Aorta (tissue), 1 donor: ENCODE results near the genes RNF130 and CNOT6.

- PRO-cap, result no peak
Measured at GRCh38 chr5:179175111-179175890, 115.1 kb downstream of the ZNF354C start.

DNA sequence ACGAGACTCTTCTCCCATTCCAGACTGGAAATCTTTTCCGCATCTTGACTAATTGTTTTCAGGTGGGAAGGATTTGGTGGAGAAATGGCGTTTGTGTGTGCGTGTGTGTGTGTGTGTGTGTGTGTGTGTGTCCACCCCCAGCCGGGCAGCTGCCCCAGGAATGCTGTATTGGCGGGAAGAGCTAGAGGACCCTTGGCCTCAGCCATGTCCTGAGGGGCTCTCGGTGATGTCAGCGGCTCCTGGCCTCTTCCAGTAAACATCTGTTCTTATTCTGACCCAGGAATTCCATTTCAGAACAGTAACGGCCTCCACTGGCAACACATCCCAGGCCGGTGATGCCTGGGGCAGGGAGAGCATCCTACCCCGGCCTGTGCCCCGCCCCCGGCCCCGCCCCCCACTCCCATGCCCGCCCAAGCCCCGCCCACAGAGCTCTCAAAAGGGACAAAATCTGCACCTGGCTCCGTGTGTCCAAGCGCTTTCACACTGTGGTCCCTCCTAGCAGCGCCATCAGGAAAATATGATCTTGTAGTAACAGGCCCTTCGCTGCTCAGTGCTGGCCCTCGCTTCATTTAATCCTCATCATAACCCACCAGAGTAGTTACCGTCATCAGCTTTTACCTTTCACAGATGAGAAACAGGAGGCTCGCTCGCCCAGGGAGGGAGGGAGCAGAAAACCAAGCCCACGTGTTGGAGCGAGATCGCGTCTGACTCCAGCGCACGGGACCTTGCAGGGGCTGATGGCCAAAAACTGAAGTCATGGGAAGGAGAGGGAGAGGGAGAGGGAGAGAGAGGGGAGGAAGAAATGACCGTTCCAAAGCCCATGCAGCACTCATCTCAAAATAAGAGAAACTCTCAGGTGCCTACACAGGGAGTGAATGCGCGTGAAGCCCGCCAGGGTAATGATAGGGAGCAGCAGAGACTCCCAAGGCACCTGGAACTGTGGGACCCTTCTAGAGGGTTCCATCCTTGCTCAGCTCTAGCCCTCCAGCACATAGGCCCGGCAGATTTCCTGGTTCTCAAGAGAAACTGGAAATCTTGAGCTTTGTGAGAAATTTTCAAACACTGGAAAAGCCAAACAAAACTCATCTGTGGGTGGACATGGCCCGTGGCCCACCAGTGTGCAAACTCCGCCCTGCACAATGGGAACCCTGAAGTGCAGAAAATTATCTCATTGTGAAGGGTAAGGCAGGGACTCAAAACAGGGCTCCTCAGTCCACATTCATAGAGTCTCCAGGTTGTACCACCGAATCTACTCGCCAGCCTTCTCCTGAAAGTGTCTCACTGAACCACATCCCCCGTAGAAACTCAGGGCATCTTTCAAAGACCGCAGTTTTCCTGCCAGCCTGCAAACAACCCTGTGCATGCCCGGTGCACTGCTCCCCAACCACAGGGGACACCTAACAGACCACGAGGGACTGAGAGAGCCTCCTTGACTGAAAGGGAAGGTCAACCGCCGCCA lies 18.6 kb downstream of the ADAMTS2 start:
- PRO-cap, result no peak

- PRO-cap, result no peak
Measured at GRCh38 chr5:179574996-179575615, 24.8 kb downstream of the RUFY1 start.

DNA sequence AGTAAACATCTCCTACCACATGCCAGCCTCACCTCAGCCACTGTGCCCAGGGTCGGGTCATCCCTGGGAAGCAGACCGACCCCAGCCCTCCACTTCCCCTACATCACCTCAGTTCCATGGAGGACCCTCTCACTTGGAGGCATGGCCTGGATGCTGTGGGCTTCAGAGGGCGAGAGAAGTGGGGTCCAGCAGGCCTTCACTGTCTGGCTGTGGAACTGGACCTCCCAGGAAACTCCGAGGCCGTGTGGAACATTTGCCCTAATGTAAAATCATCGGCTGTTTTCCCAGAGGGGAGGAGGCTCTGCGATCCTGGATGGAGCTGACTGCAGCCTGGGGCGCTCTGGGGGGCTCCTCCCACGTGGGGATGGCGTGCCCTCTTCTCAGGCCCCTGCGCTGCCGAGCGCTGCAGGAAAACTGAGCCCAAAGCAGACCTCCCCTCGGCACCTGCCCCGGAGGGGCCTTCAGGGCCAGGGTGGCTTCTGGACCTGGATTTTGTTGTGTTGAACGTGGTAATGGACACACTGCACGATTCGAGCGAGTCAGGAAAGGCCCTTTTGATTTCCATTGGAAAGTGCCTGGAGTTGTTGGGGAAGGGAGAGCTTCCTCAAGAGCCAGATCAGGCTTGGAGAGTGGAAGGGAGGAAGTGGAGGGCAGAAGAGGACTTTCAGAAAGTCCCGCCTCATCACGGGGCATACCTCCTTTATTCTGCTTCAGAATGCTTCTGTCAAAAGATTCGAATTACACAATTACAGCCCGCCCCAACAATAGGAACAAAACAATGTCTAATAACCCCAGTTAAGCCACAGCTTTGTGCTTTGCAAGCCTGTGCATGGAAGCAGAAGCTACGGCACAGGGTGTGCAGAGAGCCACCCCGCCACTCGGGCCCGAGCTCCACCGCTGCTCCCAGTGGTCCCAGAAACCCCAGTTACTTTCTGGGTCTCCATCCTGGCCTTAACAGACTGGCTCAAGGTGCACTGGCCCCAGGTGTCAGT lies 23.8 kb downstream of the HNRNPH1 start:
- PRO-cap, result no peak

- PRO-cap, result no peak
Measured at GRCh38 chr5:179610187-179611294, 12.9 kb downstream of the HNRNPH1 start.

DNA sequence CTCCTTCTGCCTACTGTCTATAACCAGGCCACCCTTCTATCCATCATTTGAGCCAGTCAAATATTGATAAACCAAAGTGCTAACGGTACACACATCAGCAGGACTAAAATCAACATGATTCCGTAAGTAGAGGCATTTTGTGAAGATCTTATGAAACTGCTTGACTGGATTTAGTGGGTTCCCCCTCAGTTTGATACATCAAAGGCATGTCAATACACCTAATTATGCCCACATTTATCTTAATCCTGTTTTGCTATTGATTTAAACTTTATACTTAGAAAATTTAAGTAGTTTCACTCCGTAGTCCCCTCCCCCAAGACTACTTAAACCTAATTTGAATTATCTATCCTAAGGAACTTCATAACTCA lies 7.1 kb downstream of the HNRNPH1 start:
- PRO-cap, result no peak

DNA sequence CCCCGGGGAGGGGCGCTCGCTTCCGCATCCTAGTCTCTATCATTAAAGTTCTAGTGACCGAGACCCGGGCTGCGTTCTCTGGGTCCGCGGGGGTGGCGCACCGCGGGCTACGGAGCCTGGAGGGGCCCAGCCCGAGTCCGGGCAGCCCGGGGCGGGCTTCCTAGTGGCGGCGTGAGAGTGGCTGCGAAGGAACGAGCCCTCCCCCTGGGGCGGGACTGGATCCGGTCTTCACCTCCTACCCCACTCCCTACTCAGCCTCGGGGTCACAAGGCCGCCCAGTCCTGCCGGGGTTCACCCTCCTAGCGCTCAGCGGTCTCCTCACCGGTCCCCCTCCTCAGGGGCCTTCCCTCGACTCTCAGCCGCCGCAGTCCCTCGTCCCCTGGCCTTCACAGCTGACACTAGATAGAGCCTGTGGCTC lies 2.7 kb downstream of the LTC4S start:
- PRO-cap, result bidirectional peak, plus-strand start at position 266 of the sequence, minus-strand start at position 77 of the sequence

DNA sequence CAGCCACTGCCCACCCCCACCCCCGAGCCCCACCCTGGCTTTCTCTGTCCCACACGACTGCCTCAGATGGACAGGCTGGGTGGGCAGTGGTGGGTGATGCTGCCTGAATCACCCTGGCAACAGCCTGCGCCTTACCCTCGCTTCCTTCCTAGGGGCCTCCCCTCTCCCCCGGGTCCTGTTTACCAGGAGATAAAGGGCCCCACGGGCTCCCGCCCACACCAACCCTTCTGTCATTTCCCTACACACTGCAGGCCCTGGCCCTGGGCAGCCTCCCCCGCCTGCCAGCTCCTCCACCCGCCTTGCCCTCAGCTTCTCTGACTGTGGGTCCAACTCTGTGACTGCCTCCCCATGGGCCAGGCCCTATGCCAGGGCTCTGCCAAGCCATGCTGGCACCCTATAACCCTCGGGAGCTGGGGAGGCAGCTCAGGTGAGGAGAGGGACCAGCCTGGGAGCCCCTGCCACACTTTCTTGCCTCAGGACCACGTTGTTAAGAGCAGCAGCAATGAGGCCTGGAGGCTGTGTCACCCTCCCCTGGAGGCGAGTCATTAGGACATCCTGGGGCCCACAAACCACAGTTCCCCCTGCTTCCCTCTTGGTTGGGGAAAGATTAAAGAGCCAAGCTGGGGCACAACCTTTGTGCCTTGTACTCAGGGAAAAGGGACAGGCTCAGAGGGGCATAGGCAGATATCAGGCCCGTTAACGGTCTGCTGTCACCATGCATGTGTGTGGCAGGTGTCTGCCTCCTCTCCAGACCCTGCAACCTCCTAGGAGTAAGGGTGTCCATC lies 2.9 kb downstream of the MGAT4B start:
- PRO-cap, result no peak

GRCh38 chr5:179817935-179818475 lies 2.7 kb upstream of the SQSTM1 start:
- PRO-cap, result no peak

- PRO-cap, result no peak
Measured at GRCh38 chr5:179822714-179823273, 2.1 kb downstream of the SQSTM1 start.

DNA sequence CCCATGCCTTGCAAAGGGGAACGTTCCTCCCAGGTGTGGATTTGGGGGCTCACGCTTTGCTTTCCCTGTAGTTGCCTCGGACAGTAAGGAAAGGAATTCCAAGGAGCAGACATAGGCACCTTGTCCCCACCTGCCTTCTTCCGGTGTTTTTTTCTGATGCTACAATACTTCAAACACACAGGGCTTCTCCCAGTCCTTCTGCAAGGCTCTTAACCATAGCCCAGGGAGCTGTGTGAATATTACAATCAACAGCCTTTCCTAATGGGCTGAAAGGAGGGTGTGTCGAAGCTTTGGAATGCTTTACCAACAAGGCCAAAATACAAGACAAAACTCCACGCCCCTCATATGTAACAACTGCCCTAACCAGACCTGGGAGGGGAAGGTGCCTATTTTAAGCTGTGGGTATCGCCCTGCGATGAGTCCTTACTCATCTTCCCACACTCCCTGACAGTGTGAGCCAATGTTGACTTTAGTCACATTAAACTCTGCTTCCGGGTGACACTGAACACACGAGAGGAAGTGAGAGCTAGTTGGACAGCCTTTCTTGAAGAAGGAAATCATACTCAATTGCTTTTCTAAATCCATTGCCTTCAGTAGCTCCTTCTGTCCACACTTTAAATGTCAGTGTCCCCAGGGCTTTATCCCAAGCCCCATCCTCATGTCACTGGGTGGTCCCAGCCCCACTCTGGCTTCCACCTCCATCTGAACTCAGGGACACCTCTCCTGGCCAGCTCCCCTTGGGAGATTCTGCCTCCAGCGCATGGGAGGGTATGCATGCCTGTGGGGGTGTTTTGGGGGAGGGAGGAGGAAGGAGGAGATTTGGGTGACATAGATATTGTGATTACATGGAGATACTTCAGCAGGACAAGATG lies 6.4 kb upstream of the TBC1D9B start:
- PRO-cap, result no peak

DNA sequence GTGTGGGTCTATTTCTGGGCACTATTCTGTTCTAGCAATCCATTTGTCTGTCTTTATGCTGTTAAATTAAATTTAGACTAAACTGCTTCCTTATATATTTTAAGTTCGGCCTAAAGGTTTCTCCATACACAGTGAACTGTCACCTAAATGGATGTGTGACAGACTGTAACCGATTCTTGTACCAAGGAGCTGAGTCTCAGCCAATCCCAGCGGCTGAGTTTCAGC lies 15.6 kb upstream of the TBC1D9B start:
- PRO-cap, result no peak

GRCh38 chr5:180041460-180041820 lies 30.1 kb downstream of the RNF130 start:
- PRO-cap, result no peak

- PRO-cap, result bidirectional peak, plus-strand start at chr5:180071811, minus-strand start at chr5:180071728; bidirectional peak, plus-strand start at chr5:180072029, minus-strand start at chr5:180072013; unidirectional peak, minus-strand start at chr5:180072094; unidirectional peak, minus-strand start at chr5:180072161
Measured at GRCh38 chr5:180071245-180072390, at the start of gene RNF130. RNF130 (minus strand) TSS chr5:180071759.

- PRO-cap, result no peak
Measured at GRCh38 chr5:180208184-180208632, 803 bp downstream of the RASGEF1C start.

- PRO-cap, result no peak
Measured at GRCh38 chr5:180210061-180210701, 1.2 kb upstream of the RASGEF1C start.

DNA sequence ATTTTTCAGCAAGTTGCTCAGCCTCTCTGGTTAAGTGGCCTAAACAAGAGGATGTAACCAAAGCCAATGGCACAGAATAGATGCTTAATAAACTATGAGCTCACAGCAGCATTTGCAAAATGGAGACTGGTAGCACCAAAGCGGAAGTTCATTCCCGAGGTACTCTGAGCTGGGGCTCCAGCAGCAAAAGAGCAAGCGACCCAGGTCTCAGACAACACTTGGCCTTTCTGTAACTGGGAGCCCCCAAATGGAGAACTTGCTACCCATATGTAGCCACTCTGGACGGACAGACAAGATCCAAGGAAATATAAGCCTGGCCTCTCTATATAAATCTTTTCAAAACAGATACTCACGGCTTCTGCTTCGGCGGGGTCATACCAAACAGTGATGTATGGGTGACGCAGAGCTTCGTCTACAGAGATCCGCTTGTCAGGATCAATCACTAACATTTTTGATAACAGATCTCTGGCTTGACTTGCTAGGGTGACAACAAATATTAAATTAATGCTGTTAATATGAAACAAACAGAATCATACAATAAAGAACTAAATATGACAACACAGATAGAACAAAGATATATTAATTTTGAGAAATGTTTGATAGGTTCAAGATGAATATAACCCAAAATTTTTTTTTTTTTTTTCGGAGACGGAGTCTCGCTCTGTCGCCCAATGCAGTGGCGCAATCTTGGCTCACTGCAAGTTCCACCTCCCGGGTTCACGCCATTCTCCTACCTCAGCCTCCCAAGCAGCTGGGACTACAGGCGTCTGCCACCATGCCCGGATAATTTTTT lies 31.9 kb upstream of the RASGEF1C start:
- PRO-cap, result no peak

GRCh38 chr5:180242457-180243430 lies 33.7 kb upstream of the RASGEF1C start:
- PRO-cap, result no peak

- PRO-cap, result no peak
Measured at GRCh38 chr5:180280274-180280831, 11.5 kb downstream of the MAPK9 start.

- PRO-cap, result bidirectional peak, plus-strand start at chr5:180494421, minus-strand start at chr5:180494165; bidirectional peak, plus-strand start at chr5:180494987, minus-strand start at chr5:180494934
Measured at GRCh38 chr5:180494287-180495417, at the start of gene CNOT6. CNOT6 (plus strand) TSS chr5:180494379.